Measurements from ENCODE around the genes RSPO3, RNF146 and ECHDC1.

- RRBS, result no CpG with 5 or more reads among the region's 2 CpGs
Observed at GRCh38 chr6:126095601-126096168, 109.3 kb downstream of the TRMT11 start.

DNA sequence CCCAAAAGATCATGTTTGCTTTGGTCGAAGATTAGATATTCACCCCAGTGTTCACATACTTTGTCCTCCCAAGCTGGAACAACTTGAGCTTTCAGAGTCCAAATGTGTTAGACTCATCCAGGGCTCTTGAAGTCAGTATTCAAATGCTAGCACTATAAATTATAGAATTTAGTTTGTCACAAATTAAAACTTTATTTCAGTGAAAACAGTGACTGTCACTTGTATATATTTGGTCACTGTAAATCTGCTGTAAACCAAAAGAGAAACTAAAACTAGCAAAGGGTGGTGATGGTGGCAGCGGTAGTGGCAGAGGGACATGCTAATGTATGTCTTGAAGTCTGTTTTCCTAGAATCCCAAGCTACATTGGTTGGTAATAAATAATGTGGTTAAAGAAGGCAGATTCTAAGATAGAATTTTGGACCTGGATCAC lies 140.5 kb upstream of the CENPW start:
- RRBS, result no CpG with 5 or more reads among the region's 2 CpGs

DNA sequence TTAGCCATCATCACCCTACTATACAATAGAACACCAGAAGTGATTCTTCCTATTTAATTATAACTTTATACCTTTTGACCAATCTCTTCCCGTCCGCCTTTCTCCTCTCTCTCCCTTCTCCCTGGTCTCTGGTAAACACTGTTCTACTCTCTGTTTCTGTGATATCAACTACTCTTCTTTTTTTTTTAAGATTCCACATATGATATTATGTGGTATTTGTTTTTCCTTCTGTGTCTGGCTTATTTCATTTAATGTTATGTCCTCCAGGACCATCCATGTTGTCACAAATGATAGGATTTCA lies 19.9 kb upstream of the CENPW start:
- RRBS, result no CpG with 5 or more reads among the region's 2 CpGs

DNA sequence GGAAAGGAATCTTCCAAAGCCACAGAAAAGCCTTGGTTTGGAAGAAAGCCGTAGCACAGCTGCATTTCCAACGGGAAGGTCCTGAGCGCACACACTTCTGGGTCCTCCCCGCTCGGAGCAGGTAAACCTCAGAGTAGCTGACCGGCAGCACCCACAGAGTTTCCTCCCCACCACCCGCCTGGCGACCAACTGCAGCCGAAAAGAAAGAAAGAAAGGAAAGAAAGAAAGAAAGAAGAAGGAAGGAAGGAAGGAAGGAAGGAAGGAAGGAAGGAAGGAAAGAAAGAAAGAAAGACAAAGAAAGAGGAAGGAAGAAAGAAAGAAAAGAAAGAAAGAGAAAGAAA lies 898 bp upstream of the RSPO3 start:
- RRBS, result no CpG with 5 or more reads among the region's 9 CpGs

GRCh38 chr6:127118544-127119541 lies at the start of gene RSPO3:
RSPO3 (plus strand) TSS chr6:127118671.
- RRBS, result 1% methylated on average over 23 of the region's 85 CpGs

DNA sequence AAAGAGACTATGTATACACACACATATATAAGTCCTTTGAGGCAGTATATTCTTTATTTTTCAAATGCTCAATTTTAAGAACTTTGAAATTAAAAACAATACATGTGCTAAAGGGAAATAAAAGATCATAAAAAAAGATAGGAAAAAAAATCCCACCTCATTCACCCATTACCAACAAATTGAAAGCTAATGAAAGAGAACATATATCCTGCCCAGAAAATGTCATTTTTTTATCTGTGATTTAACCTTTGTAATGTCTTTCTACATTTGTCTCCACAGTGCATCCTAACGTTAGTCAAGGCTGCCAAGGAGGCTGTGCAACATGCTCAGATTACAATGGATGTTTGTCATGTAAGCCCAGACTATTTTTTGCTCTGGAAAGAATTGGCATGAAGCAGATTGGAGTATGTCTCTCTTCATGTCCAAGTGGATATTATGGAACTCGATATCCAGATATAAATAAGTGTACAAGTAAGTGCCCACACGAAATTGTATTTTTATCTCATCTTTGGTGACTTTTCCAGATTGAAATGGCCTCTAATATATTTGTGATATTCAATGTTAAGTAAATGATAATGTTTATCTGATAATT lies 30.0 kb downstream of the RSPO3 start:
- RRBS, result no CpG with 5 or more reads among the region's 3 CpGs

DNA sequence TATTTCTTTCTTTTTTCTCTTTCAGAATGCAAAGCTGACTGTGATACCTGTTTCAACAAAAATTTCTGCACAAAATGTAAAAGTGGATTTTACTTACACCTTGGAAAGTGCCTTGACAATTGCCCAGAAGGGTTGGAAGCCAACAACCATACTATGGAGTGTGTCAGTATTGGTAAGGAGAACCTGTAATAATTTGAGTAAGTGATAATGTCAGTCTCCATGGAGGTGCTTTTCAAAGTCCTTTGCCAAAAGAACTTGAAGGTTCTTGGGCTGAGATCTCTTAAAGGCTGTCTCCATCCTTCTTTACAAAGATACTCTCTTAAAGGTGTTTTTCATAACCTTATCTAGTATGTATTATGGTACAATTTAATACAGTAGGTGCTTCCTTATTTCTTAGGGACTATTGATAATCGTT lies 31.9 kb downstream of the RSPO3 start:
- RRBS, result no CpG with 5 or more reads among the region's 1 CpG

GRCh38 chr6:127266143-127267005 lies at the start of gene RNF146:
RNF146 (plus strand) TSS chr6:127266864.
- RRBS, result 1% methylated on average over 33 of the region's 49 CpGs

DNA sequence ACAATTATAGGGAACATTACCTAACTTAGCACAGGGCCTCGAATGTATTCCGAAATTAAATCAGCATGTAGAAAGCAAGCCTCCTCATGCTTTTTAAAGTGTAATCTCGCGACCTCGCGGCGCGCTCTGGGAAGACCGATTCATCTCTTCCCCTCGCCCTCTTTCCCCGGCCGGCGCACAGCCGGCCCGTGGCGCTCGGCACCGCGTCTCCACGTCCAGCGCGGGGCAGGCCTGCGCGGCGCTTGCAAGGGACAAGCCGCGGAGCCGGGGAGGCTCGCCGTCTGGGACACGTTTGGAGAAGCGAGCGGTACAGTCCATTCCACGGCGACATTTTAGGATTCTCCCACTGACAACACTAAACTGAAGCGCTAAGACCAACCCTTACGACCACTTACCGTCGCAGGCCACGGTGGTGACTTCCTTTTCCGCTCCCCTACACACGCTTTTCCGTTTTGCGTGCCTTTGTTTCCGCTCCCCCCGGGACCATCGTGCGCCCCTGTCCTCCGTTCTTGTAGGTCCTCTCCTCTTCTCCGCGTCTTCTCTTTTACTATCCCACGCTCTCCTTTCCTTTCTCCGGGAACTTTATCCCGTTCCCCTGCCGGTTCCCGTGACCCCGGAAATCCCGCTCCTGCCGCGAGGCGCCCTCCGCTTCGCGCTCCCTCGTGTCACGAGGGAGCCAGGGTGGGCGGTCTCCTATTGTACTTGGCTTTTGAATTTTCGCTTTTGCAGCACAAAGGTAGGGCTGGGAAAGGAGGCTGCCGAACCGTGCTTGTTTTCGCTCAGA lies at the start of gene ECHDC1:
TSS of gene ECHDC1 (minus strand) at position 669 of the 784 bp plus-strand sequence.
- RRBS, result under 1% methylated on average over 19 of the region's 71 CpGs

GRCh38 chr6:128124428-128124994 lies 223.7 kb upstream of the THEMIS start:
- RRBS, result no CpG with 5 or more reads among the region's 1 CpG

GRCh38 chr6:128352429-128353273 lies 167.7 kb downstream of the PTPRK start:
- RRBS, result no CpG with 5 or more reads among the region's 2 CpGs

DNA sequence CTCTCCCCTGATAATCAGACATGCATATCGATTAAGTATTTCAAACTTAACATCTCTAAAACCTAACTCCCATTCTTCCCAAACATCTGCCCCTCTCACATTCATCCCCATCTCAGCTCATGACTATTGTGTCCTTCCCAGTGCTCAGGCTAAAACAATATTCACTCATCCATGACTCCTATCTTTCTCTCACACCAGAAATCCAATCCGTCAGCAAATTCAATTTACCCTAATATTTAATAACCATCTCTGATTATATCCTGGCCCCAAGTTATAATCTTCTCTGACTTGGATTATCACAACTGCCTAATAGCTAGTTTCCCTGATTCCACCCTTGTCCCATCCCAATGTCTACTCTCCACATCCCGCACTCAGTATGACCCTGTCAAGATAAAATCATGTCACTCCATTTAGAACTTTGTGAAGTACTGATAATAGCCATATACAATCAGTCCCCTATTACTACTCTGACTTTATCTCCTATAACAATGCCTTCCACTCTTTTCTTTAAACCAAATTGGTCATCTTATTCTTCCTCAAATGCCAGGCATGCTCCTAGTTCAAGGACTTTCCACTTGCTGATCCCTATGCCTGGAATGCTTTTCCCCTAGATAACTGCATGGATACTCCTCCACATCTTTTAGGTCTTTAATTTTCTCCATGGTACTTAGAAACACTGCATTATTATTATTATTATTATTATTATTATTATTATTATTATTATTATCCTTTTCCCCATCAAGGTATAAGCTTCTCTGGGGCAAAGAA lies 145.8 kb downstream of the PTPRK start:
- RRBS, result no CpG with 5 or more reads among the region's 3 CpGs

- RRBS, result no CpG with 5 or more reads among the region's 2 CpGs
Observed at GRCh38 chr6:128505459-128505678, 15.0 kb downstream of the PTPRK start.

GRCh38 chr6:128518299-128518971 lies 2.0 kb downstream of the PTPRK start:
- RRBS, result no CpG with 5 or more reads among the region's 11 CpGs

DNA sequence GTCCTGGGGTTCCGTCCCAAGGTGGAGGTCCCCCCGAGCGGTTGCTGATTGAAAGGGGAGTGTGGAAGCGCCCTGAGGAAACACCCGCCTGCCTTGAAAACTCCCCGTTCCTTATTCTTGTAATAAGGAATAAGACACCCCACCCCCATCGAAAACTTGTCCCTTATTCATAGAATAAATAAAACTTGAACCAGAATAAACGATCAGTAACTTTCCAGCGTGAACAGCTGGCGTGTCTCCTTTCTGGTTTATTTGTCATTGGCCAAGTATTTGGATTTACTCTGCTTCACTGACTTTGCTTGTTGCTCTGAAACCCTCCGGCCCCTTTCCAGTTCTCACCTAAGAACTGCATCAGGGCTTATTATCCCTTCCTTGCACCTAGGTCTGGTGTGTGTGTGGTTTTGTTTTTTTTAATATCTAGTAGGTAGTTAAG lies 559 bp upstream of the PTPRK start:
- RRBS, result no CpG with 5 or more reads among the region's 11 CpGs

GRCh38 chr6:128521375-128521785 lies 981 bp upstream of the PTPRK start:
- RRBS, result no CpG with 5 or more reads among the region's 2 CpGs

- RRBS, result no CpG with 5 or more reads among the region's 3 CpGs
Observed at GRCh38 chr6:129138432-129139205, 255.7 kb downstream of the LAMA2 start.

DNA sequence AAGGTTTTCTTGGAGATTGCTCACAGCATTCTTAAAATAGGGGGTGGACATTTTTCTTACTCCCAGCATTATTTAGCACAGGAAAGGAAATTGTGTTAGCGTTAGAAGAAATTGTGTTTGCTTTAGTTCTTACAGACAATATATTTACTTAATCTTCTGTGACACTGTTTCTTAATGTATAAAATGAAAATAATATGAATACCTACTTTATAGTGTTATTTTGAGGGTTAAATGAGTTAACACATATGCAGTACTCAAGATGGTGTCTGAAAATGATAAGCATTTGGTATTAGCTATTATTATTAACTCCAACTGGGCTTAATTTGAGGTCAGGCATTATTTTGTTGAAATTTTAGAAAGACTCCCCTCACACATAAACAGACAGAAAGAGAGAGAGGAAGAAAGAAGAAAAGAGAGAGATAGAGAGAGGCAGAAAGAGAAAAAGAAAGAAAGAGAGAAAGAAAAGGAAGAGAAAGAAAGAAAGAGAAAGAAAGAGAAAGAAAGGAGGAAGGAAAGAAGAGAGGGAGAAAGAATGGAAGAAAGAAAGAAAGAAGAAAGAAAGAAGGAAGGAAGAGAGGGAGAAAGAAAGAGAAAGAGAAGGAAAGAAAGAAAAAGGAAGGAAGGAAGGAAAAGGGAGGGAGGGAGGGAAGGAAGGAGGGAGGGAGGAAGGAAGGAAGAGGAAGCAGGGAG lies 325.3 kb downstream of the LAMA2 start:
- RRBS, result no CpG with 5 or more reads among the region's 1 CpG

DNA sequence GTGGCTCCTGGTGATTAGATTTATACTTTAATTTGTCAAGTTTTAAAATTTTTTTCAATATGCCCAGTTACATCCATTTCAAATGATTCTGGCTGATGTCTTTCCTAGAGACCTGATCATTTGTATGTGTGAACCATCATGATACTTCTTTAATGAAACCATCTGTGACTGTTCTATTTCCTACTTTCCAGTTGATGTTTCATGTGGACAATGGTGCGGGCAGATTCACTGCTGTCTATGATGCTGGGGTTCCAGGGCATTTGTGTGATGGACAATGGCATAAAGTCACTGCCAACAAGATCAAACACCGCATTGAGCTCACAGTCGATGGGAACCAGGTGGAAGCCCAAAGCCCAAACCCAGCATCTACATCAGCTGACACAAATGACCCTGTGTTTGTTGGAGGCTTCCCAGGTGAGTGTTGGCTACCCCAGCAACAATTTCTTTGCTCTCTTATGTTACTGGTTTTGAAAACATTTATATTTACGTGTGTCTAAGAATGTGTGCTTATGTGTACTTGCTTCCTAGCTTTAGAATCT lies 195.7 kb downstream of the ARHGAP18 start:
- RRBS, result no CpG with 5 or more reads among the region's 4 CpGs

GRCh38 chr6:129671733-129672132 lies 38.2 kb downstream of the ARHGAP18 start:
- RRBS, result no CpG with 5 or more reads among the region's 5 CpGs

All from choroid plexus epithelial cell (primary cell).